Mesenchymal stem cell of Wharton's jelly (primary cell): ENCODE data around the genes KIF4A and GCNA.

DNA sequence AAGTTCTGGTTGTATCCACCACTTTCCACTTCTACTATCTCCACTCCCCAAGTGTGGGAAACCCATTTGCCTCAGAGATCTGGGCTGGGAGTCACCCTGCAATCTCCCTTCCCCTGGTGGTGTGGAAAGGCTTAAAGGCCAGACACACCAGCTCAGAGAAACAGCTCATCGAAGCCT, 726 bp downstream of the OPHN1 start:
- CAGE, long polyA plus RNA: no peak

DNA sequence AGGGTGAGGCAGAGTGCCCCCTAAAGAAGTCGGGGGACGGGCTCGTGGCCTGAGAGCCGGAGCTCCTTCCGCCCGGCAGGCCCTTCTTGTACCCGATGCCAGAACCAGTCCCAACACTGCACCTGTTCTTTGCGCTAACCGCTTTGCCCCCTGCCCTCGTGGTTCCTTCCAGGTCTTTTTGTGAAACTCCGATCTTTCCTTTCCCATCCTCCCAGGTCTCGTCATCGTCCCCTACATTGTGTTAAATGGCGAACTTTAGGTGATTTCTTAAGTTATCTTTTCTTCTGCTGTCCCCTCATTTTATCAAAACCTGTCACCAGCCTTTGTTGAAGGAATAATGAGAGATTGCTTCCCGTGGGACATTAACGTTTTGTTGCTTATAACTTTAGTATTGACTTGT, 304 bp downstream of the YIPF6 start:
- CAGE, long polyA plus RNA: no peak

GRCh38 chrX:68794704-68795198, 34.1 kb upstream of the EFNB1 start:
- CAGE, long polyA plus RNA: no peak

- CAGE, long polyA plus RNA: no peak
Measured at GRCh38 chrX:68829133-68830130, 611 bp downstream of the EFNB1 start.

GRCh38 chrX:68869421-68869878, 40.6 kb downstream of the EFNB1 start:
- CAGE, long polyA plus RNA: no peak

DNA sequence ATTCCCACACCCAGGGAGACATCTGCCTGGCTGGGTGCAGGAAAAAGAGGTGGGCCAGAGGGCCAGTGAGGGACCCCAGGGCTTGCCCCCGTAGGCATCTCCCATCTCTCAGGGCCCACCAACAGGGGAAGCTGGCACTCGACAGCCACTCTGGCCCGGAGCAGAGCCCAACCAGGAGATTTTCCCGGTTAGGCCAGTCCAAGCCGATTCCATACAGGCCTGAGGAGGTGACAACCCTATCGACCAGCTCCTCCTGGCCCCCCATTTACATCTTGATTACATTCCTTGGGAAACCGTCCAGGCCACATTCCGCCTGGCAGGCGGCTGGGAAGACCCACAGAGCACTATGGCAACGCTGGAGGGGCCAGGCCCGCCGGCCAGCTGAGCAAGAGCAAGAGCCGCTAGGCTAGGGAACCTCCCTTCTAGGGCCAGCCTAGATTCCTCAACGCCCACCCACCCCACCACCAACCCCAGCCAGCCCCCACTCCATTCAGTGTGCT, 161.1 kb downstream of the EFNB1 start:
- CAGE, long polyA plus RNA: no peak

GRCh38 chrX:69136623-69137370, 28.5 kb downstream of the PJA1 start:
- CAGE, long polyA plus RNA: no peak

- CAGE, long polyA plus RNA: no peak
Measured at GRCh38 chrX:69616920-69617177, 936 bp downstream of the EDA start.

DNA sequence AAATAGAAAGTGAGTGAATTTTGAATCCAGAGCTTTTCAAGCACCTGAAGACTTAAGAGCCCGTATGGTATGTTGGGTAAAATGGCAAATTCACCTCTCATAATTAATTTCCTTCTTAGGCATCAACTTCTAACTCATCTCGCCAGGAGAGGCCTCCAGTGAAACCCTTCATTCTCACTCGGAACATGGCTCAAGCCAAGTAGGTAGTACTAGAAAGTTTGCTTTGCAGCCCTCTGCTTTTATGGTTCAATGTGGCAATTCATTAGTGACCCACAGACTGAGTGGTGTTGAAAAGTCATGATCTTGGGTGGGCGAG, 15.4 kb downstream of the IGBP1 start:
- CAGE, long polyA plus RNA: no peak

- CAGE, long polyA plus RNA: no peak
Measured at GRCh38 chrX:70150079-70150518, 16.9 kb downstream of the IGBP1 start.

DNA sequence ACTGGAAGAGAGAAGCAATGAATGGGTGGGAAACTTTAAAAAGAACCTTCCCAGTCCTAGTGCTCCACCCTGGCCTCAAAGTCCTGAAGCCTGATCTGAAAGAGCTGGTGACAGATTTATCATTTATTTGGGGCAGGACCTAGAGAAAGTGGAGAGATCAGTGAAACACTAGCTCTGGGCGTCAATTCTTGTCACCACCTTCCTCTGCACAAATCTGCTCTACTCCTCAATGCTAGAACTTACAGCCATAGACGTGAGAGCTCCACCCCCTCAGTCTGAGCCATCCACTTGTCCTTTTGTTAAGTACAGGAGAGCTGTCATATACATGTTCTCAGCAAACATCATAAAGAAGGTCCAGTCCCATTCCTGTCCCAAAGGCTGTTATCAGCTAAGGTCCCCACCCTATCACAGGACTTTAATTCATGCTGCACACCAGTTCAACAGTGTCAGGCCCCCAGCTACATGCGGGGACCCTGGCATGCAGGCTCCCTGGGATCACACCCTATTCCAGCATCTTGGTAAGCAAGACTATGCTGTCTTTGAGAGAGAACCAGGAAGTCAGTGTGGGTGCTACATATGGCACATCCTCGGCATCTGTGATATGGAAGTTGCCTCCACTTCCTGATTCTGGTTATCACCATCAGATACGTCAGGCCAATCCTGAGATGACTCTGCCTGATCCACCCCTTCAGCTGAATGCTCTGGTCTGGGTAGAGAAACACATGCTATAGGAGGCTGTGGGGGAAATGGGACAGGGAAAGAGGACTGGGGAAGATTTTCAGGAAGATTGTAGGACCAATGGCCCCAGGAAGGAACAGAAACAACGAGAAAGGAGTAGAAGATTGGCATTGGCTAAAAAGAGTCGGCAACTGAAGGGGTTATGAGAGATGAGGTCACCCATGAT, 2.3 kb downstream of the P2RY4 start:
- CAGE, long polyA plus RNA: no peak

GRCh38 chrX:70289776-70290916, at the start of gene KIF4A:
Gene KIF4A (plus strand): TSS chrX:70290104.
- CAGE, long polyA plus RNA: no peak

- CAGE, long polyA plus RNA: no peak
Measured at GRCh38 chrX:70473708-70474433, 29.2 kb downstream of the DLG3 start.

GRCh38 chrX:71068602-71069148, 541 bp upstream of the SNX12 start:
- CAGE, long polyA plus RNA: no peak

DNA sequence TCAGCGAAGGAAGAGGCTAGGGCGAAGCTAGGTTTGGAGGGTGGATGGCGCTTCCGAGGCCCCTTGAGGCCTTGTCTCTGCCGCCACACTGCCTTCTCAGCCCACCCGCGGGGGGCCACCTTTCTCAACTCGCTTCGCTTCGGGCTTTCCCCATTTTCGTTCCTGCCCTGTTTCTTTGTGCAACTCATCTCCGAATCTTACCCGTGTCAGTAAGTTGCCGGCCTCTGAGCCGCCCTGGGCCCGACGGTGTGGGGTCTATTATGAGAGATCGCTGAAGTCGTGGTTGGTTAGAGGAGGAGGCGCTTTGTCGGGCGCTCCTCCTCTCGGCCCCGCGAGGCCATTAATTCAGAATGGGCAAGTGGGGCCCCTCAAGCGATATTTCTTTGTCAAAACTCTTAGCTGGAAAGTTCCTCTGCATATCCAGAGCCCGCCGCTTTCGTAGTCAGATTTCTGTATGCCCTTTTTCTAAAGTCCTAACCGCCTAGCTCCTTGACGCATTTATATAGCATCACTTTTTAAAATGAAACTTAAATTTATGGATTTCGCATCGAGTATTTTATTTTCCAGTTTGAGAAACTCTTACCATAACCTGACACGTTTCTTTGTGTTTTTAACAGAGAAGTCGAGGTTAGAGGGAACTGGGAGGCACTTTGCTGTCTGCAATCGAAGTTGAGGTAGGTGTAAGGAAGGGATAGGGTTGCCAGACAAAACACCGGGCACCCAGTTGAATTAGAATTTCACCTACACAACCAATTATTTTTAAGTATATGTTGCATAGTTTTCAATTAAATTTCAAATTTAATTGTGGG, 549 bp downstream of the NONO start:
- CAGE, long polyA plus RNA: no peak

DNA sequence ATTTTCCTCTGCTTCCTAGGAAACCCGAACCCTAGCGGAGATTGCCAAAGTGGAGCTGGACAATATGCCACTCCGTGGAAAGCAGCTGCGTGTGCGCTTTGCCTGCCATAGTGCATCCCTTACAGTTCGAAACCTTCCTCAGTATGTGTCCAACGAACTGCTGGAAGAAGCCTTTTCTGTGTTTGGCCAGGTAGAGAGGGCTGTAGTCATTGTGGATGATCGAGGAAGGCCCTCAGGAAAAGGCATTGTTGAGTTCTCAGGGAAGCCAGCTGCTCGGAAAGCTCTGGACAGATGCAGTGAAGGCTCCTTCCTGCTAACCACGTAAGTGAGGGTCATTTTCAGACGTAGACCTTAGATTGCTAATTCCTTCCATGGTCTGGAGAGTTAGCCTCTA, 7.3 kb upstream of the ITGB1BP2 start:
- CAGE, long polyA plus RNA: no peak

- CAGE, long polyA plus RNA: no peak
Measured at GRCh38 chrX:71531806-71532774, 814 bp upstream of the OGT start.

- CAGE, long polyA plus RNA: no peak
Measured at GRCh38 chrX:71577754-71578568, at the start of gene GCNA. Gene GCNA (plus strand): TSS chrX:71578437.

DNA sequence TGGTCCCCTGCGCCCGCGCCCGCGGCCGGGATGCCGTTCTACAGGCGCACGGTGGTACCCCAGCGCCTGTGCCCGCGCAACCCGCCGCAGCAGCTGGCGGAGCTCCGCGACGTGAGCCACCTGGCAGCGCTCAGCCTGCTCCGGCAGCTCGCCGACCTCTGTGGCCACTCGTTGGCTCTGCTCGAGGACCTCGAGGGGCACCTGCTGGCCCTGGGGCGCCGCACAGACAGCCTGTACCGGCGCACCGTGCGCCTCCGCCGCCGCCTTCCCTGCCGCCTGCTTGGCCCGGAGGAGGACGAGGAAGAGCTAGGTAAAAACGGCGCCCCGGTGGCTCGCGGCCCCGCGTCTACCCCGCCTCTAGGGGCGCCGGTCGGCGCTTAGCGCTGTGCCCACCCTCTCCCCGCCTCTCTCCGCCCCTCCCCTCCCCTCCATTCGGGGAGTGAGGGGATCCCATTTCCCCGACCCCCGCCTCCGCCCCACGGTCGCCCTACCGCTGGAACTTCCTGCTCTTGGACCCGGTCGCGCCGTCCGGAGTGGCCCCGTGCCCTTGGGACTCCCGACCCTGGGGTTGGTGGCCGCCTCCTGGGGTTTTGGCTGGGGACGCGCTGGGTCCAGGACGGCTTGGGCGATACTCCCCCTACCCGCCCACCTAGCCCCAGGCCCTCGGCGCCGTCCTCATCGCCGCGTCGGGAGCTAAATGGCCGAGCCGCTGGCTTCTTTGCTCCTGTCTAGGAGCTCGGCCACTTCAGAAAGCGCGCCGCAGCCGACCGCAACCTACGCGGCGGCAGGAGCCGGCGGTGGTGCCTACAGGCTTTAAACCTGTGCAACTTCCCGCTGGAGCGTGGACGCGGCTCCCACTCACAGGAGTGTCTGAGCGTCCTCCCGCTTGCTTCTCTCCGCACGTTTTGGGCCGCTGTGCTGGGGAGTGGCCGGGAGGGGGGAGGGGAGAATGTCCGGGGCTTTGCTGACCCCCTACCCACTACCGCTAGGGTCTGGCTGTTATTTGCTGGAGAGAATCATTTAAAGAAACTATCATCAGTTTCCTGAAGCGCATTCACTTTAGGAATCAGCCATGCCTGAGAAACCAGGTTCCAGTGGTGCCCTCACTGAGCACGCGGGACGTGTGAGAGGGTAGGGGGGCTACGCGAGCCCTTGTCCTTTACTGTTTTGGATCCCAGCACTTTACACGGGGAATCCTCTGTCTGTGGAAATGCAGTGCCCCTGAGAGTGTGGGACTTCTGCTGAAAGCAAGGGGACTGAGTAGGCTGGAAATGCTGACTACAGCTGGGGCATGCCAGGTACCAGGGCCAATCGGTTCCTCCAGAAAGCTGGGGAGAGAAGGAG, 885 bp downstream of the NHSL2 start:
- CAGE, long polyA plus RNA: no peak

- CAGE, long polyA plus RNA: no peak
Measured at GRCh38 chrX:72099954-72100719, 81.4 kb upstream of the PIN4 start.